Bronchus fibroblast of lung (primary cell): ENCODE measurements around a stretch of chr18.

GRCh38 chr18:48027249-48028108, 97.0 kb upstream of the SMAD2 start:
- RAMPAGE, long total RNA = no peak

- RAMPAGE, long total RNA = no peak
Measured at GRCh38 chr18:48161190-48161997, 230.9 kb upstream of the SMAD2 start.

- RAMPAGE, long total RNA = no peak
Measured at GRCh38 chr18:48539415-48540270, 812 bp downstream of the CTIF start.

DNA sequence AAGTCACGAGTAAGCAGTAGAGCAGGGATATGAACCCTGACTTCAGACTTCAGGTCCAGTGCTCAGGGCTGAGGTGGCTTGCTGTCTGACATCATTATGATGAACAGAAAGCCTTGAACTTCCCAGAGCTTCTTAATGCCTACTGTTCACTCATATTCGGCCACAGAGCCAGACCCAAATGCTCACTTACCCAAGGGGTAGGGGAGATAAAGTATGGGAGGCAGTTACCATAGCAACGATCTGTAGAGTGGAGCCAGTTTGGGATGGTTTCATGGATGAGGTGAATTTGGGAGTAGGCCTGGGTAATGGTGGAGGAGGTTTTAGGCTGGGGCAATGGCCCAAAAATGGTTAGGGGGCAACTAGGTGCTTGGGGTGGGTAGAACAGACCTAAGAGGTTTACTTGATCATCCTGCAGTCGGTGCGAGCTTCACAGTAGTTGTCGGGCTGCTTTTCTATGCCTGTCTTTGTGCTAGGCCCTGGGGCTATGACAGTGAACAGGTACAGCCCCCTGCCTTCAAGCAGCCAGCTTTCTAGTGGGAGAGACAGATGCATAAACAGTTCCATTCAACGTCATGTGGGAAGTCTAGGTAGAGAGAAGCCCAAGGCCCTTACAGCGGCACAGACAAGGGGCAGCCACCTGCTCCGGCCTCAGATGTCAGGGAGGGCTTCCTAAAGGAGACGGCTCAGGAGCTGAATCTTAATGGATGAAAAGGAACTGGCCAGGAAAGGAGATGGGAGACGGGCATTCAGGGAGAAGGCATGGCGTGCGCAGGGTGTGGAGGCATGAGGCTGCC, 5.7 kb downstream of the CTIF start:
- RAMPAGE, long total RNA = no peak

- RAMPAGE, long total RNA = no peak
Measured at GRCh38 chr18:48548408-48549039, 9.7 kb downstream of the CTIF start.

GRCh38 chr18:48553125-48553745, 14.4 kb downstream of the CTIF start:
- RAMPAGE, long total RNA = no peak

- RAMPAGE, long total RNA = no peak
Measured at GRCh38 chr18:48728323-48729057, 189.7 kb downstream of the CTIF start.

DNA sequence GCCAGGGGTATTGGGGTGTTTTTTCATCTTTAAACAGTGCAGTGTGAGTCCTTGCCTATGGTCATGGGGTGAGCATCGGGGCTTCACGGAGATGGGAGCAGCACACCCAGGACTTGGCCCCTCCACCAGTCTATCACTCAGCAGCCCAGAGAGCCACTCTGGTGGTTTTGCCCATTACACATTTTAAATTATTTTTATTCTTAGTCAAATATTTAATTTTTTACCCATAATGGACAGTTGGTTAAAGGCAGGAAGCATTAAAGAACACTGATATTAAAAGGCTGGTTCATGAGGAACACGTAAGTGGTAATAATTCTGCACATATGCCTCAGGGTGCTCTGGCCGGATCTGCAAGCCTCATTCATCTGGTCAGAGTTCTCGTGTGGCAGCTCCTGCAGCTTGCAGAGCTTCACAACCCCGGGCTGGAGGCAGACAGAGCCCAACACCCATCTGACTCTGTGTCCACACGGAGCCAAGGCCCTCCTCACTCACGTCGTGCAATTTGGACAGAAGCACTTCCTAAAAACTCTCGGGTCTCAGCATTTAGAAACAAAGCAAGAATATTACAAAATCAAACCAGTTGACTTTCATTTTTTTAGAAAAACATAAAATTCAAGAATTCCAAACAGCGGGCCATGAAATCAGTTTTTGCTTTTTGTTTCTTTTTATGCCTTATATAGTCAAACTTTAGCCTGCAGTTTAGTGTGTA, 204.1 kb downstream of the CTIF start:
- RAMPAGE, long total RNA = no peak

GRCh38 chr18:48797709-48798675, 152.8 kb downstream of the SMAD7 start:
- RAMPAGE, long total RNA = no peak

DNA sequence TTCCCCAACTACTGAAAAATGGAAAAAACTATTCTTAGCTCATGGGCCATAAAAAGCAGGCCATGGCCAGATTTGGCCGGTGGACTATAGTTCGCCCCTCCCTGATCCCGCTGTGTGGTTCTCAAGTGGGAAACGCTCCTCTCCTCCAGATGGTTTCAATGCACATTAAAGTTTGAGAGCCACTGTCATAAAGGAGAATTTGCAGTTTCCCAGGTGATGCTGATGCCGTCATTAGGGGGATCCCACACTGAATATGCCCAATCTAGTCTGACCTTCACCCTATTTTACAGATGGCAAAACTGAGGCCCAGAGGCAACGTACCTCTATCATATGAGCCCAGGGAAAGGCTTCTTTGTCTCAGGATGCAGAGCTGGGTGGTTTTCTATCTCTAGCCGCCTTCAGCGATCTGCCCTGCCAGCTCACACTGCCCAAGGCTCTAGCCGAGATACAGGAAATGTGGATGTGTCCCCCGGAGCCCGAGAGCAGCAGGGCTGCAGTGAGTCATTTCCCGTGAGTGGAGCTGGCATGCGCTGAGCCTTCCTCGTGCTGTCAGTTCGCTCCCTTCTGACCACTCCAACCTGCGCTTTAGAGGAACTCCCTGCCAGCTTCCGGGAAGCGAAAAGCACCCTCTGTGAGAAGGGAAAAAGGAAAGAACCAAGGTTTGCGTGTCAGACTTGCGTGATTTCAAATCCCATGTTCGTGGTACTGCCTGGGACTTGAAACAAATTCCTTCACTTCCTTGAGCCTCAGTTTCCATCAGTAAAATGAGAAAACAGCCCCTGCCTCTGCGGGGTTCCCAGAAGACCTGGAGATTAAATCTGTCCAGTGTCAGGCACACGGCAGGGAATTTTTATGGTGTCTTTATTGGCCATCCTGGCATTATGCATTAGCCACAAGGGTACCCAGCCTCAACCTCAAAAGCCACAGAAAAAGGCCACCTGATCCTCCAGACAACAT, 116.1 kb downstream of the SMAD7 start:
- RAMPAGE, long total RNA = no peak

DNA sequence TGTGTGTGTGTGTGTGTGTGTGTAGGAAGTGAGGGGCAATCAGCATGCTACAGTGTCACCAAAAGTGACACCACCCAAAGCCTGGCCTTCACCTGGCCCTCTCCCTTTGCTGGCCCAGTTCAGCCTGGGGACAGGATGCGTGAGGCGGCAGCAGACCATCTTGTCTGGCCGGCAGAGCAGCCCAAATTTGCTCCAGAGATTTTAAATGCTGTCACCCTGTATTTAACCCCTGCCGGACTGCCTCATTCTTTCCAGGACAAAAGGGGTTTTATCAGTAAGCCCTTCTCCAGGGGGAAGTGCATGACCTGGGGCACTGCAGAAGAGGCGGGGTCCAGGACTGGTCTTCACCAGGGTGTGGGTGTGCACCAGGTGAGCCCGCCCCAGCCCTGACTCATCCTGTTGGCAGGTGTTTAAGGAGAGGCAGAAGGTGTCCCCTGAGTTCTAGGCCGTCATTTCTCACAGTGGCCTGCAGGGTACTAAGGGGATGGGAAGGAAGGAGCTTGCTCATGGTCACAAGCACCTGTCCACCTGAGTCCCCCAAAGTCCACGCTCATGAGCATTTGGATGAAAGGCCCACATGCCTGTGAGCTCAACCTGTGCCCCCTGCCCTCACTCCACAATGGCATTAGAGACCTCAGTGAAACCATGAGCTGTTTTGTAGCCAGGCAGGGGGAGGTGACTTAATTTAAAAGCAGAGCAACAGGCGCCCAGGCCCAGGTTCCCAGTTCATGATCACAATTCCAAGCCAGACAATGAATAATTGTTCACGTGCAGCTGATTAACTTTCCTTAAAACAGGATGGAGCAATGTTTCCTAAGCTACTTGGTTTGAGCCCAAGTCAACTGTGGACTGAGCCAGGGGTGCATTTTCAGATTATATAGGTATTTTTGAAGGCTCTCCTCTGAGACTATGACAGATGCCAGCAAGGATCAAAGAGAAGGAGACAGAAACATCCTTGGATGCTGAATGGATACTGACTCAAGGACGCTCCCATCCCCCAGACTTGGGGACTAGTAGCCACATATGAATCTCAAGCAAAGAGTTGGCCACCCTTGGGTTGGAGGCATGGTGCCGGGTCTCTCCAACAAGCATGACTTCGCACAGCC, 13.1 kb downstream of the SMAD7 start:
- RAMPAGE, long total RNA = no peak

DNA sequence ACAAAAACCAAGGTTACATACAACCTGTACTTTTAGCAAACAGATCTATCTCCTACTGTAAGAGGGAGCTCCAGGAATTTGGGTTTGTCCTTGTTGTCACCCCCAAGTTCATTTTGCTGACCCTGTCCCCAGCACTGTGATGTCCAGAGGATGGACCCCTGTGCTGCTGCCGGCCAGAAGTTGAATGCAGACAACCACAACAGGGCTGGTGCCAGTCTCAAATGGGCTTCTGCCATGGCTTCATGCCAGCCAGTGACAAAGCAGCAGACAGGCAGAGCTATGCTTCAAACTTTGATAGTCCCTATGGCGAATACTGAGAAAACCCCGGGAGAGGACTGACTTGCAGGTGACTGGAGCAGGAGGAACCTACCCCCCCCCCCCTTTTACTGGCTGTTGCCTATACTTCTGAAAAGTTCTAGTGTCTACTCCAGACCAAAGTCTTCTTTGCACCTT, 3.2 kb downstream of the SMAD7 start:
- RAMPAGE, long total RNA = no peak

DNA sequence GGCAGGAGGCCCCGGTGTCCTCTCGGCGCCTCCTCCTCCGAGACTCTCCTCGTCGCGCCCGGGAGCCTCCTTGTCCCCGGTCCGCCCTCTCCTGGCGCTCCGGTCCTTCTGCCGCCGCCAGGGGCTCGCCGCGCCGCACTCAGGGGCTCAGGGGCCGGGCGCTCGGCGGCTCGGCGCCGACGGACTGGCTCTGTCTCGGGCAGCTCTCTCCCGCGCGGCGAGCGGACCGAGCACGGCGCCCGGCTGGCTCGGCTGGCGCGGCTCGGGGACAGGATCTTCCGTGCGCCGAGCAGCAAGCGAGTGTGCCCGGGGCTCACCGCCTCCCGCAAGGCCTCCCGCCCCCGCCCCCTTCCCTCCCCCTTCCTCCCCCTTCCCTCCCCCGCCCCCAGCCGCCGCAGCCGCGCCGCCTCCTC, 958 bp upstream of the SMAD7 start:
- RAMPAGE, long total RNA = no peak

DNA sequence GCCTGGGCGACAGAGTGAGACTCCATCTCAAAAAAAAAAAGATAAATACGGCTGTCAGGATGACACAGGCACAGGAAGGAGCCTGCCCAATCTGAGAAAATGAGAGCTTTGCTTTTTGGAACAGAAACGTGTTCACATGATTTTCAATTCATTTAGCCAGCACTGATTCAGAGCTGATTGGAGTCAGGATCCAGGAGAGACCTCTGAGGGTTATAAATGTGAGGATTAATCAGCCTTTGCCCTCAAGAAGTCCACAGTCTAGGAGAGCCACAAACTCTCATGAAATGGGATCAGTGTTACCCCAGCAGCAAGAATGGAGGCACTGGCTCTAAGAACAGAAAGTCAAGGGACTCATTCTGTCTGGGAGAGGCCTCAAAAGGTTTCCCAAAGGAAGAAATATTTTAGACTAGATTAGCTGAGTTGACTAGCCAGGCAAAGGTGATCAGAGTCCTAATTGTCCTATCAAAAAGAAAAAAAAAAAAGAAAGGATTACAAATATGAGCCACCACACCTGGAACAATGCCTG, 7.0 kb upstream of the SMAD7 start:
- RAMPAGE, long total RNA = no peak

DNA sequence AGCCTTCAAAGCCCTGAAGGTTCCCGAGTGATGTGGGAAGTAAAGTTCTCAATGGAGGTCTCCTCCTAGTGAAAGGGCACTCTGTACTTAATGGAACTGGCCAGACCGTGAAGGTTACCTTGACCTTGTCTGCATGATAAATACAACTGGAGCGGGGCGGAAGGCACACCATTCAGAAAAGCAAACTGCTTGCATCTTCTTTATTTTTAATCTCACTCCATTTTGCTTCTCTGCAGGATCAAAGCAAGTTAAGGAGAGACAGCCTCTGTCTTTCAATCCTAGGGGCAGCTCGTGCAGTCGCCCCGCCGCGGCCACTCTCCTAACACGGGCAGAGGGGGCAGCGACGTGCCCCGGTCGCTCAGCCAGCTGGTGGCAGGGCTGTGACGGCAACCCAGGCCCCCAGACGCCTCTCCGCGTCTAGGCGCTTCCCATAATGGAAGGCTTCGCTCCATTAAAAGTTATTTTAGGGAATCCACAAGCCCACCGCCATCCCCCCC, 24.0 kb upstream of the SMAD7 start:
- RAMPAGE, long total RNA = no peak

DNA sequence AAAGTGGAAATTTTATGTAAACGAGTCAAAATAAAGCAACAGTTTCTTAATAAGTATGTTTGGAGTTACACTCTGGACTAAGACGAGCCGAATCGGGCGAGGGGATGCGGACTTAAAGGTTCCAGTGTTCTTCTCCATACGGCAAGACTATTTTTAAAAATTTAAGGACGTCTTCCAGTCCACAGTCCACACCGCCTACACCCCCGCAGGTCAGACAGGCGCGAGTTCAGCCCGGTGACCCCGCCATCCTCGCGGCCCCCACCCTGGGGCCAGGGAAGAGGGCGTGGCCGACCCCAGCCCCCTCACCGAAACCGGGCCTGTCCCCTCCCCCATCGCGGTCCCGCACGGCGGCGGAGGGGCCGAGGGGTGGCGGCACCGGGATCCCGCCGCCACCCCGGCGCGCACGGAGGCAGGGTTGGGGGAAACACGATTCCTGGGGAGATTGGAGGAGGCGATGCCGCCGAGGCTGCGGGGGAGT, 24.4 kb upstream of the SMAD7 start:
- RAMPAGE, long total RNA = no peak

- RAMPAGE, long total RNA = no peak
Measured at GRCh38 chr18:49093996-49094687, 143.4 kb upstream of the SMAD7 start.

DNA sequence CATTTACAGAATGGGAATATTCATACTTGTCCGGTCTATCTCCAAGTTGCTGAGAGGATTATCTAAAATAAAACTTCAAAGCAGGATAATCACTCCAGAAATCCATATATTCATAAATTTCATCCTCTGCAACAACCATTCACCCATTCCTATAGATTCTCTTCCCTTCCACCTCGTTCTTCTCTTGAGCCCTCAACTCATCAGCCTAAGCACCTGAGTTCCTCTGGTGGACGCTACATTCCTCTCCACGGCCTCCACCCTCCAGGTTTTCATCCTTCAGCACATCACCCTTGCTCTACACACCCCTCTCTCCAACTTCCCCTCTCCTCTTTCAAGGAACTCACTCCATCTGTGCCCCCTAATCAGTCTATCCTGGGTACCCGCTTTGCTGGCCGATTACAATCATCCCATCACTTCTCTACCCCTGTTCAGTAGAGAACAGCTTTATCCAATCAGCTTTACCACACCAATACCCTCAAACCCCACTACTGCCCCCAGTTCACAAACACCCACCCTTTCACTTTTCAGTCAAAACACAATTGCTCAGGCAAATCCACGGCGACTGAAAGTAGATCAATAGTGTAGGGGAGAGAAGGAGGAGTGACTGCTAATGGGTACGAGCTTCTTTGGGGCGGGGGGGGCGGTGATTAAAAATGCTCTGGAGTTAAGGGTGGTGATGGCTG, 1.0 kb downstream of the DYM start:
- RAMPAGE, long total RNA = no peak

GRCh38 chr18:49486580-49486904, 492 bp downstream of the C18orf32 start:
- RAMPAGE, long total RNA = no peak

GRCh38 chr18:49582207-49583036, 20.6 kb downstream of the LIPG start:
- RAMPAGE, long total RNA = no peak